Esophagus muscularis mucosa (tissue), 4 donors: ENCODE measurements around the genes RSPH3 and IGF2R.

- PRO-cap: no peak
- RAMPAGE, long total RNA, 4 experiments: no peak in any of the 4 experiments
Measured at GRCh38 chr6:158610426-158611316, 33.9 kb downstream of the DYNLT1 start.

DNA sequence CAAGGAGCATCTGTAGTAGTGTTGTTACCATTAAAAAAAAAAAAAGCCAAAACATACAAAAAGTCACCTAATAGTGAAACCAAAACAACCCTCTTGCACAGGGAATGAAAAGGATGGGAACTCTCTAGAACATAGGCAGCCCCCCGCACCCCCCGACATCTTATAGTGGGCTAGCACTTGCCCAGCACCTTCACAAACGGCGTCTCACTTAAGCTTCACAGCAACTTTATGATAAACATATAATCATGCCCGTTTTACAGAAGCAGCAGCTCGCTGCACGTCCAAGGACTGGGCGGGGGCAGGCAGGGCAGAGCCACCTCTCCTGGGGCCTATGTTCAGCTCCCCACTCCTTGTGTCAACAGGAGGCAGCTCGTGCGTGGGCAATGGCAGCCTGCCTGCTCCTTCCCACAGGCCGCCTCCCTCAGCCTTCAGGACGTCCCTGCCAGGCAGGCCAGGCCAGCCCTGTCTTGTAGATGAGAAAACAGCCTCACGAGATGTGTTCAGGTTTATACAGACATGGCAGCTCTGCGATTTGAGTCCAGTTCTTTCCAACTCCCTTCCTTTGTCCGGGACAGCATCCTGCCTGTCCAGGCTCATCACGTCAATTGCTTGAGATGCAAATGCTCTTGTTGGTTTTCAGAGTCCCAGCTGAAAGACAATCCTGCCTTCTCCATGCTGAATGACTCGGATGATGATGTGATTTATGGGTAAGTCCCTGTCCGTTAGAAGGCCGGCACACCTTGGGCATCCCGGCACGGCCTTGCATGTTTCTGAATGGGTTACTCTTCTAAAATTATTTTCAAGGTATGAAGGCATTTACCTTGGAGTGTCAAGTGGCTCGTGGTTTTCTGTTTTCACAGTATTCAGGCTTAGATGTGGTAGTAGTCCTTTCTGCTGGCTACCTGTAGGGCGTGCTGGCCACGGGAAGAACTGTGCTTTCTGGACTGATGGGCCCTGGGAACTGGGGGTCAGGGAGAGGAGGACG, 13.6 kb downstream of the DYNLT1 start:
- PRO-cap: no peak
- RAMPAGE, long total RNA, 4 experiments: no peak in any of the 4 experiments

- PRO-cap: no peak
- RAMPAGE, long total RNA, 4 experiments: no peak in any of the 4 experiments
Measured at GRCh38 chr6:158757611-158758046, 61.5 kb downstream of the EZR start.

GRCh38 chr6:158784430-158785717, 34.3 kb downstream of the EZR start:
- PRO-cap: no peak
- RAMPAGE, long total RNA, 4 experiments: no peak in any of the 4 experiments

DNA sequence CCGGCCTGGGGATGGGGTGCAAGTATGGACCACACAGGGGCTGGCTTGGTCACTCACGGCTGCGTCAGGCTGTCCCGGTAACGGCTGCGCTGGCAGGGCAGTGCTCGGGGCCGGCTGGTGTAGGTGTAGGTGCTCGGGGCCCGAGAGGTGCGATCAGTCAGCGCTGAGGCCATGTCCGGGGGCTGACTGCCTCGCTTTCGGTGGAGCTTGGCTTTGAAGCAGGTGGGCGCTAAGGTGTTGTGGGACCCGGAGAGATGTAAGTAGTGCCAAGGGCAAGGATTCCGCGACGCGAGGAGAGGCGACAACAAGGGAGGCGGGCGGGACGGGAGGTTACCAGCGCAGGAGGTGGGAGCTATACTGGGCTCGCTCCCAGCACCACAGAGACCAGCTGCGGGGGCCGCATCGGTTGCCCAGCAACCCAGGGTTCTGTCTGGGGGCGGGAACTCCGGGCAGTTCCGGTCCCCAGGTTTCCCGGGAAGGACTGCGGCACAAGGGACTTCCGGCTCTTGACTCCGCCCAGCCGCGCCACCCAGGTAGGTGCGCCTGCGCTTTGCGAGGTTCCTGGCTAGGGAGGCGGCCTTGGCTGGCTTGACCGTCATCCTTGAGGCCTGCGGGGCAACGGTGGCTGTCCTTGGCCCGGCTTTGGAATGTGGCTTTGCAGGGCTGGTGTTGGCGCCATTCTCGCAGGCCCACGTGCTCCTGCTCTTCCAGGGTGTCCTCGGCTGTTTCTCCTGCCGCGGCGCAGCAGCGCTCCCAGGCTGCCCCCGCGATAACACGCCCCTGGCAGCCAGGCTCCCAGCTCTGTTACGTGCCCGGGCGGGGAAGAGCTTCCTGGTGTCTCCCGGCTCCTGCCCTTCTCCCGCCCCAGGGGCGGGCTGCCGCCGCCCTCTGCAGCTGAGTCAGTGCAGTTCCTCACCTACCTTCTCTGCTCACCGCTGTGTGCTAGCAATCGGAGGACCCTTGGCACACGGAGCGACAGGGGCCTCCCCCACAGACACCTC, at the start of gene RSPH3:
RSPH3 (minus strand) TSS at position 825 of the 1,001 bp plus-strand sequence.
- PRO-cap: bidirectional peak, plus-strand start at position 598 of the sequence, minus-strand start at position 345 of the sequence; bidirectional peak, plus-strand start at position 867 of the sequence, minus-strand start at position 803 of the sequence
- RAMPAGE, long total RNA, 4 experiments: start-site peak on the plus strand in 4 of 4 experiments, centred at positions 507 to 888 of the sequence, 9 to 19 reads per replicate; start-site peak on the minus strand in 4 of 4 experiments, centred at positions 415 to 824 of the sequence, 42 to 172 reads per replicate

DNA sequence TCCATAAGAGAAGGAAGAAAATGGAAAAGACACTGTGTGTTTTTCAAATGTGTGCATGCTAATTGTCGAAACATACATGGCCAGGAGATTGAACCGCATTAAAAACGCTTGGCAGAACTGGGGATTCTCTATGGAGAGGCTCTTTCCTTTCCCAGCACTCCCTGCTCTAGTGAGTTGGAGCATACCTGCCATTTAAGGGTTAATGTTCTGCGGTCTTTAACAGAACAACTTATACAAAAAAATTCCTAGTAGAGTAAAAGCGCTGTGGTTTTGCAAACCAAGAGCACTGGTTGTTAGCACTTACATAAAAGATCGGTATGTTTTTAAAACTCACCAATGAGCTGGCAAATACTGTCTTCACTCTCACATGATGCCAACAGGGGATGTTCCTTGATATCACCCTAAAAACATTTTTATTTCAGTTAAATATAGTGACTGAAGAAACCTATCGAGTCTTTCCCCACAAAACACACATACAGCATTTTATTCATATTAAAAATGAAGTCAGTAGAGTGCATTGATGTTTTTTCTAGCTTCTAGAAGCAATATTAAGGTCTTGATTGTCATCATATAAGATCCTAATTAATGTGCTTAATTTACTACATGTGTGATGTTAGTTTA, 1.4 kb downstream of the TAGAP start:
- PRO-cap: no peak
- RAMPAGE, long total RNA, 4 experiments: no peak in any of the 4 experiments

- PRO-cap: no peak
- RAMPAGE, long total RNA, 4 experiments: no peak in any of the 4 experiments
Measured at GRCh38 chr6:159062054-159062971, 17.5 kb upstream of the TAGAP start.

DNA sequence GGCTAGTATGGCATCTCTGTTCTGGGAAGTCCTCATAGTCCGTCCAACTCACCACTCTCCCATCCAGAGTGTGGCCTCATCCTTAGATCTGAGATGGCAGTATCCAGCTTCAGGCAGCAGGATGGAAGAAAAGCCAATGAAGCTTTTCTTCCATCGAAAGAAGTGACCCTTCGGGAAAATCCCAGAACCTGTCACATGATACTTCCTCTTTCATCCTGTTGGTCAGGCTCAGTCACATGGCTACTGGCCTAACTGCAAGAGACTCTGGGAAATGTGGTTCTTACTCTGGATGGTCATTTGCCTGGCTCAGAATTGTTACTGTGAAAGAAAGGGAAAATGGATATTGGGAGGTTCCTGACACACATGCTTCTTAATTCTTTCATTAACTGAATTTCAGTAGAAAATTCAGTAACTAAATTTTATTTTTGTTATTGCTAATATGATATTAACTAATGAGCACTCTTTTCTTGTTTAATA, 29.5 kb upstream of the TAGAP start:
- PRO-cap: no peak
- RAMPAGE, long total RNA, 4 experiments: no peak in any of the 4 experiments

DNA sequence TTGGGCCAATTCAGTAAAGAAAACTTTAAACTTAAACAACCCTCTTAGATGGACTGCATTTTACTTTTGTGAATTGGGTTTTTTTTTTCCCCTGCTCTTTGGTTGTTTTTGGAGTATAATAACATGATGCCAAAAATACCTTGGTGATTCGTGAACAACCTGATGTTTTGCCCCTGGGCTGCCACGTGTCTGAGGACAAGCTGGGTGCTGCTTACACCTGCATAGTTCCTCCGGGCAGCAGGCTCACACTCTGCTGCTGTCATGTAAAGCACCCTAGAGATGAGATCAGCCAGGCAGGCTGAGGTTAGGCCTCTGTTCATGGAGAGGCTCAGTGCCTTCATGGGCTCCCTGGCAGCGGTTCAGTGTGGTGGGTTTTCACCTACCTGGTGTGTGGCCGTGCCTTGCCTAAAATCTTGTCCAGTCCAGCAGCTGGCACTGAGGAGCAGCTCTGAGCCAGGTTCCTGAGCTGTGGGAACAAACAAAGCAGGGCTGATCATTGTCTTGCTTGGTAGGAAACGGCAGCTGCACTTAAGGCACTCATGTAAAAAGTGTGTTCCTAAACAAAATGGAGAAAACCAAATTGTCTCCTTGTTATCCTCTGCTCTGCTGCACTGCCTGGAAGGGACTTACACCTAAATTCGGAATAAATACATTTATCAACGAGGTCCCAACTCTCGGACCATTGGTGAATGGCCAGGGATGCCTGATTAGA, 60.2 kb upstream of the TAGAP start:
- PRO-cap: no peak
- RAMPAGE, long total RNA, 4 experiments: no peak in any of the 4 experiments

GRCh38 chr6:159170979-159171504, 1.8 kb downstream of the FNDC1 start:
- PRO-cap: no peak
- RAMPAGE, long total RNA, 4 experiments: no peak in any of the 4 experiments

DNA sequence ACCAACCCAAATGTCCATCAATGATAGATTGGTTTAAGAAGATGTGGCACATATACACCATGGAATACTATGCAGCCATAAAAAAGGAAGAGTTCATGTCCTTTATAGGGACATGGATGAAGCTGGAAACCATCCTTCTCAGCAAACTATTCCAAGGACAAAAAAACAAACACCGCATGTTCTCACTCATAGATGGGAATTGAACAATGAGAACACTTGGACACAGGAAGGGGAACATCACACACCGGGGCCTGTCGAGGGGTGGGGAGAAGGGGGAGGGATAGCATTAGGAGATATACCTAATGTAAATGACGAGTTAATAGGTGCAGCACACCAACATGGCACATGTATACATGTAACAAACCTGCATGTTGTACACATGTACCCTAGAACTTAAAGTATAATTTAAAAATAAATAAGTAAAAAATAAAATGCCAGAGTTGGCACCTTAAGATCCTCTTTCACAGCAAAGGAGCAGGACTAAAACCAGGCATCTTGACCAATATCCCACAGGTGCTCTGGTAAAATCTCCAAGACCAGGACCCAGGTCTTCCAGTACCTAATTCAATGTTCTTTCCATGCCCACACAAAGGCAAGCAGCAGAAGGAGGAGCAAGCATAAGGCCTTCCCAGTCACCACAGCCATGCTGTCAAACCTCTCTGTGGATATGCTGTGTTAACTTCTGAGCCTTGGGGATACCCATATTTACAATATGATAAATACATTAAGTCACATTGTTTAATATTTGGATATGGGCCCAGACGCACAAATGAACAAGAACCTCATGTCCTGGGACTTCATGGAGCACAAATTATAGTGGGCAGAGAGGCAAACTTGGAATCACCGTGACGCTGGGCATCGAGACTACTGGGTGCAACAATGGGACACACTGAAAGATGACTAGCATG, 16.4 kb downstream of the SOD2 start:
- PRO-cap: no peak
- RAMPAGE, long total RNA, 4 experiments: no peak in any of the 4 experiments

GRCh38 chr6:159762162-159762654, 363 bp downstream of the ACAT2 start:
- PRO-cap: bidirectional peak, plus-strand start at chr6:159762482, minus-strand start at chr6:159762318
- RAMPAGE, long total RNA, 4 experiments: no peak in any of the 4 experiments

GRCh38 chr6:159929722-159930173, 39.0 kb downstream of the MAS1 start:
- PRO-cap: no peak
- RAMPAGE, long total RNA, 4 experiments: no peak in any of the 4 experiments

DNA sequence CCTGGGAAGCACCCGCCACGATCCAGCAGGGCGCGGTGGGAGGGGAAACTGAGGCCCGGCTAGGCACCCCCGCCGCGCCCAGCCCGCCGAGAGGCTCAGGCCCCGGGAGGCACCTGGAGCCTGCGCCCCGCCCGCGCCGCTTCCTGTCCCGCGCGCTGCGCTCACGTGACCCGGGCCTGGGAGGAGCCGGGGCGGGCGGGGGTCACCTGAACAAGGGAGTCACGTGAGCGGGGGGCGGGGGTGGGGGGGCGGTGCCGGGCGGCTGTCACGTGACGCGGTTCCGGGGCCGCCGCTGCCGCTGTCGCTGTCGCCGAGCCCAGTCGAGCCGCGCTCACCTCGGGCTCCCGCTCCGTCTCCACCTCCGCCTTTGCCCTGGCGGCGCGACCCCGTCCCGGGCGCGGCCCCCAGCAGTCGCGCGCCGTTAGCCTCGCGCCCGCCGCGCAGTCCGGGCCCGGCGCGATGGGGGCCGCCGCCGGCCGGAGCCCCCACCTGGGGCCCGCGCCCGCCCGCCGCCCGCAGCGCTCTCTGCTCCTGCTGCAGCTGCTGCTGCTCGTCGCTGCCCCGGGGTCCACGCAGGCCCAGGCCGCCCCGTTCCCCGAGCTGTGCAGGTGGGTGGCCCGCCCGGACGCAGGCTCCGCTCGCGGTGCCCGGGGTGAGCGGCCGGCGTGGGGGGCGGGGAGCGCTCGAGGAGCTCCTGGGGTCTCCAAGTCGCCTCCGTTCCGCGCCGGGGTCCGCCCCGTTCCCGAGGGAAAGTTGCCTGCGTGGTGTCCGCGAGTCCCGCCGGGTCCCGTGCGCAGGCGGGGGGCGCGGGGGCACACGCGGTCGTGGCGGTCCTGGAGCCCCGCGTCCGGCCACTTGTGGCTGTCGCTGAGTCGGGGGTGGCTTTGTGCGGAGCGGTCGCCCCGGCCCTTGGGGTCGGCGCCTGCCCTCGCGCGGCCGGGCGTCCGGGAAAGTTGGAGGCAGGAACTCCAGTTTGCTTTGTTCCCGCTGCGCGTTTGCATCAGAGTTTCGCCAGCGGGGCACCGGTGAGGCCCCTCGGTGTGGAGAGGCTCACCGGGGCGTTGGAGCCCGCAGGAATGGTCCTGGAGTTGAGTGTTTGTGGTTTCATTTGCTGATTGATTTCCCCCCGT, at the start of gene IGF2R:
IGF2R (plus strand) TSS at position 295 of the 1,130 bp plus-strand sequence.
- PRO-cap: bidirectional peak, plus-strand start at position 268 of the sequence, minus-strand start at position 142 of the sequence; bidirectional peak, plus-strand start at position 1,000 of the sequence, minus-strand start at position 1,002 of the sequence
- RAMPAGE, long total RNA, 4 experiments: no peak in any of the 4 experiments

DNA sequence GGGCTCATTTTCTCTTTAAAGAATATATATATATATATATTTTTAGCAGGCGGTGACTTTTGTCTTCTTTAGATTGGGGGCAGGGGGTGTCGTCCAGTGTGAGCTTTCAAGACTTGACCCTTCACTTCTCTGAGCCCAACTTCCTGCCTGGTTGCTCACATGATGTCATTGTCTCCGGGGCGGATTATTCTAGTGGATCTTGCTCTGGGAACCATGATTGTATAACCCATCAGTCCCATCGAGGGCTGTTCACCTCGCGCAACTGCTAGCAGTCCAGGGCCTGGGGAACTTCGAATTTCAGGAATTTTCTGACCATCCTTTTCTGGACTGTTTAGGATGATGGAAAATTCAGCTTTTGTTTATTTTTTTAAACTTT, 1.0 kb downstream of the IGF2R start:
- PRO-cap: bidirectional peak, plus-strand start at position 229 of the sequence, minus-strand start at position 131 of the sequence
- RAMPAGE, long total RNA, 4 experiments: no peak in any of the 4 experiments

- PRO-cap: no peak
- RAMPAGE, long total RNA, 4 experiments: no peak in any of the 4 experiments
Measured at GRCh38 chr6:160004775-160005574, 36.1 kb downstream of the IGF2R start.

- PRO-cap: no peak
- RAMPAGE, long total RNA, 4 experiments: no peak in any of the 4 experiments
Measured at GRCh38 chr6:160031883-160032283, 63.0 kb downstream of the IGF2R start.

GRCh38 chr6:160055490-160056282, 65.9 kb upstream of the SLC22A1 start:
- PRO-cap: no peak
- RAMPAGE, long total RNA, 4 experiments: no peak in any of the 4 experiments

DNA sequence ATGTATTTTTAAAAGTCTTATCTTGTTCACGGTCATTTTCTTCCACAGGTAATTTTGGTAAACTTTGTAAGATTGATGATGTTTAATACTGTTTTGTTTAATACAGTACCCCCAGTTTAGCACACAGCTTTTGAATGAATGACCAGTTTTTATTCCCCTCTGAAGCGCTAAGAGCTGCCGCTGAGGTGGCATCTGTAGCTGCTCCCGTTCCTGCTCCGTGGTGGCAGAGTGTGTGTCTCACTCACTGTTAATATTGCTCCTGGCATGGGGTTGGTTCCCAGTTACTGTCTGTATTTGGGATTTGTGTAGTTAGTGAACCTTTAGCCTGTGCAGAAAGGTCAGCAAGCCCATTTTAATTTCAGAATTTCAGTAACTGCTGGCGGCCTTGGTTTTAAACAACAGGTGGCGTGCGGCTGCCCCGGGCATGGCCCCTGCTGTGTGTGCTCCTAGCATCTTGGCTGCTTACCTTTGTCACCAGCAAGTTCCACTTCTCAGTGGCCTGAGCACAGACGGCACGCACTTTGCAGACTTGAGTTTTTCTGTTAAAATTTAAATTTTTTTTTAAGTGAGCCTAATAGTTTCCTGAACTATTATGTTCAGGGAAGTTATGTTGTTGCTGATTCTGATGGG, 54.1 kb upstream of the SLC22A1 start:
- PRO-cap: no peak
- RAMPAGE, long total RNA, 4 experiments: no peak in any of the 4 experiments

DNA sequence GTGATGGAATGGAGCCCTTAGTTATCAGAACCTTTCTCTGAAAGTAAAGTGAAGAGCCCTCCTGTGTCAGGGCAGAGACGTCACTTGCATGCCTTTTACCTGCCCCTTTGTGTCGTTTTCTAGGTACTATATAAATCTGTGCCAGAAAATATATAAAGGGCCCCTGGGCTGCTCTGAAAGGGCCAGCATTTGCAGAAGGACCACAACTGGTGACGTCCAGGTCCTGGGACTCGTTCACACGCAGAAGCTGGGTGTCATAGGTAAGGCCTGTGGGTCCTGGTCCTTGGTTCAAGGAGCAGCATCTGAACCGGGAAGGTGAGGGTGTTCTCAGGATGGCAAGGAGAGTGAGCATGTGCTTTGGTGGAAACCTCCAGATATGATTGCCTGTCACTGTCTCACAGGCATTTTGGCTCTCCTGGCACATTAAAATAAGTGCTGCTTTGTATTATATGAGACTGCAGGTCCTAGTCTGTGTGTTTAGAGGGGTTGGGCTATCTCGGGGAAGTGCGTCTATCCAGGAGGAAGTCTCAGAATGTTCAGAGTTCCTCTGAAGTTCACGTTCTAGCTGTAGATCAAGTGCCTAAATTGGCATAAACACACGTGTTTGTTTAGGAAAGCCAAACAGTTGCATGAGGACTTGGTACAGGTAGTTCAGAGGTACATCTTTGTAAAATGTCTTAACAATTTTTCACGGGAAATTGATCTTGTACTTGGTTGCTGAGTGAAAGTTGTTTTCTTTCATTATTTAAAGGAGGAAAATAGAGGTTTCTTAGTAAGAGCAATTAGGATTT, 36.5 kb upstream of the SLC22A1 start:
- PRO-cap: no peak
- RAMPAGE, long total RNA, 4 experiments: no peak in any of the 4 experiments